Left lobe of liver (tissue), 1 donor: Measurements from ENCODE around the gene ALDH9A1.

GRCh38 chr1:165697858-165698989 lies at the start of gene ALDH9A1:
ALDH9A1 (minus strand) TSS chr1:165698562.
- PRO-cap: bidirectional peak, plus-strand start at chr1:165698757, minus-strand start at chr1:165698558

DNA sequence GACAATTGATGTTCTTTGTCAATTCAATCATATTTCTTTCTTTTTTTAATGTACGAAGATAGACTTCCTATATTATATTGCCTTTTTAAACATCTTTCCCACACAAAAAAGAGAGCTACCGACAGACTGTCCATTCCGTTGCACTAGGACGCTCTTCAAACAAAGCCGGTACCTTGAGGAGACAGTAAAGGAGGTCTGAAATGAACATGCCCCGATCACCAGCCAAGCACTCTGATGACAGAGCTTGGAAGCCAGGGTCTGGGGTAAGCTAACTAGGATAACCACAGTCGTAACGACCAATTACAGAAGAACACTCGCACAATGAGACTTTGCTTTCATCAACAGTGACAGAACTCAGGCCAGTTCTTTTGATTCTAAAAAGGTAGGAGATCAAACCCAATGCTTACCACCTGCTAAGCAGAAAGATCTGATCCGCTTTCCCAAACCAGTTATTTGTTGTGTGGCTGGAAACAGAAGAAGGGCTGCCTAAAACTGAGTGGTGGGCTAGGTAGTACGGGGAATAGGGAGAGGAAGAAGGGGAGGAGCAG lies 38.2 kb downstream of the UCK2 start:
- PRO-cap: no peak

GRCh38 chr1:165907684-165908431 lies 80.4 kb downstream of the UCK2 start:
- PRO-cap: no peak

DNA sequence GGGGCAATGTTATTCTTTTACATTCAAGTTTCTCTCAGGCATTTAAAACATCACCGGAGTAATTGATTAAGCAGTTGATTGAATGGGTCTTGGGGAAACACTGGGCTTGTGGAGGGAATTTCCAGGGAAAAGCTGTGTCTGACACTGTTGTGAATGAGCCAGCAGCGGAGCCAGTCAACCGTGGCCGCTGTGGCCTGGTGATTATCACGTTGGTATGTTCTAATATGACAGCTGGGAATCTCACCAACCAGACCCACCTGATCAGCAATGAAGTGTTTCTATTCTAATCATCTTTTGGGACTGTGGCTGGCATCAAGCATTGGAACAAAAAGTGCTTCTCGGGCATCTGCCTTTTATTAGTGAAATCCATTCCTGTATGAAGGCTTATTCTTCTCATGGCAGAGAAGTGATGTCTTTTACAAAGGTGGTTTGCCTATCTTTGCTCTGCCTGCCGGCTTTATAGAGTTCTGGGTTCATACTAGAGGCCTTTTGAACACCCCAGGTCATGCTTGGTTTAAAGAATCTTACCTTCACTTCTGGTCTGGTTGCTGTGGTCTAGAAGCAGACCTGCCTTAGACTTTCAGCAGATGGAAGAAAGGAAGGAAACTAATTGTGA lies 141.1 kb upstream of the FAM78B start:
- PRO-cap: no peak

GRCh38 chr1:166836649-166837109 lies 2.6 kb upstream of the POGK start:
- PRO-cap: no peak

GRCh38 chr1:166925628-166926362 lies 49.5 kb downstream of the ILDR2 start:
- PRO-cap: no peak

GRCh38 chr1:167211153-167211693 lies 9.5 kb upstream of the POU2F1 start:
- PRO-cap: no peak

- PRO-cap: no peak
These were observed 49.6 kb downstream of the POU2F1 start for GRCh38 chr1:167270163-167270746.

DNA sequence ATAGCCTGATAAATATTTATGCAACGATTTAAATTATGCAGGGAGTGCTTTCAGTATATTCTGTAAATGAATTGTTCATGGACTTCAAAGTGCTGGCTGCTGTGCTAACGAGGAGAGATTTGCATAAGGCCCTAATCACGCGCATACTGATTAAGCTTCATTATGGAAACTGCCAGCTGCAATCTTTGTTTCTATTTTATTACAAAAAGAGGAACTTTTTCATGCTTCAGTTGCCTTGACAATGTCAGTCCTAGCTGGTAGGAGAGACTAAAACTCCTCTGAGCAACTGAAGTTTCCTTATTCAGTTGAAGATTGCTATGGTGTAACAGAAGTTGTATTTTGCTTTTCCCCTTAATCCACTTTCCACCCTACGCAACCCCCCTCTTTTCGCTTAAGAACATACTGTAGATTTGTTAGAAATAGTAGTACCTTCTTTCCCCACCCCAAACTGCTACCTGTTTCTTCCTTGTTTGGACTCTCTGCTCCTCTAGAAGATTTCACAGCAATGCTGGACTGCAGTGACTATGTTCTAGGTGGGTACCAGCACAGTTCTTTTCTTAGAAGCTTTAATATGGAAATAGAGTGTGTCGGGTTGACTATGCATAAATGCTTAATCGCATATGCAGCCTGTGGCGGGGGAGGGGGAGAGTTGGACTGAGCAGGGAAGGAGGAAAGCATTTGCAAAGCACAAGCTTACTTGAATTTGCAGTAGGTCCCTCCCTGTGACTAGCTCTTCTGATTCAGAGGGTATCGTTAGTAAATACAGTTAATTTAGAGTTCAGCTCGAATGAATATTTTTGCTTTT lies 108.3 kb downstream of the POU2F1 start:
- PRO-cap: bidirectional peak, plus-strand start at position 700 of the sequence, minus-strand start at position 524 of the sequence

DNA sequence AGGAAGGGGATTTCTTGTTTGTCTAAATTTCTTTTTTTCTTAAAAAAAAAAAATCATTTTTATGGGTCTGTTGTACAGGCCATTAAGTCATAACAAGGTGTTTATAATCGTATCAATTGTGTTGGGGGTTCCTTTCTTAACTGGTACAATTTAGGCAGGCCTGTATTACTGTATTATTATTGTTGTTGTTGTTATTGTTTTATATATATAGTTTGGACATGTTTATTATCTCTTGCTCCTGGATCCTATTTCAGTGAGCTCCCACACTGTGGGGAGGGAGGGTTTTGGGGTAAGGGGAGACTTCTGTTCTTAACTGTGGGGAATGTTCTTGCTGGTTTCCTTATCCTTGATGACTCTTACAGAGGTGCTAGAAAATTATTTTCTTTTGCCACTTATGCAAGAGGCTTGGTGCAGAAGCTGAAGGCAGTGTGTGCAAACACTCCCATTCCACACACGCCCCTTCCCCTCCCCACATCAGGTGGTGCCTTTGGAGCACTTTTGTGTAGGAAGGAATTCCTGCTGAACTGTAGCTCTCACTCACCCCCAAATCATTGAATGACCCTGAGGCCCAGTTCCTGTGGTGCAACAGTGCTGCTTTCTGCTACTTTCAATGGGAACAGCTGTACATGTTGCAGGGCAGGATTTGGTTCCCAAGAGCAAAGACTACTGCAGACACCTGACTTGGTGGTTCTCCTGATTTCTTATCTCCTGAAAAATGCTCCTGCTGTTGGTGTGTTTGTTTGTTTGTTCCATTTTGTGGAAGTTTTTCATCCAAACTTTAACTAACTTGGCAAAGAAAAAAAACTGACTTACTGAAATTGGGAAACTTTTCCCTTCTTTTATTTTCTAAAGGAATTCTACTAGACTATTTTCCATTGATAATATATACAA lies 101.9 kb downstream of the CD247 start:
- PRO-cap: no peak

DNA sequence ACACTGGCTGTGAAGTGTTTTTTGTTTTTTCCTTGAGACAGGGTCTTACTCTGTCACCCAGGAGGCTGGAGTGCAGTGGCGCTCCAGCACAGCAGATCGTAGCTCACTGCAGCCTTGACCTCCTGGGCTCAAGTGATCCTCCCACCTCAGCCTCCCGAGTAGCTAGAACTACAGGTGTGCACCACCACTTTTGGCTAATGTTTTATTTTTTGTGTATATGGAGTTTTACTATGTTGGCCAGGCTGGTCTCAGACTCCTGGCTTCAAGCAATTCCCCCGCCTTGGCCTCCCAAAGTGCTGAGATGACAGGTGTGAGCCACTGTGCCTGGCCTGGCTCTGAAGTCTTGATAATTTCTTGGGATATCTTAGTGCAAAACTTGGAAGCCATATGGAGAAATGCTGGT lies 40.8 kb downstream of the CD247 start:
- PRO-cap: no peak

- PRO-cap: no peak
These were observed 28.9 kb downstream of the CD247 start for GRCh38 chr1:167489343-167490008.

DNA sequence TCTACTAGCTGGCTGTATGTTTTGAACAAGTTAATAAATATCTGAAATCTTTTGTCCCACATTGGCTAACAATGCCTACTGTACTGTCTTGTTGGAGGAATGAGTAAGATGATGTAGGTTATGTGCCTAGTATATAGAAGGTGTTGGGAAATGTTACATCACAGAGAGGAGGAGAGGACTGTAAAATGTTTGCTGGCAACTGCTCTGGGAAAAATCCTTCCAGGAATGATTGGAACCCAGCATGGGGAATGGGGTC lies 14.1 kb upstream of the CD247 start:
- PRO-cap: no peak

- PRO-cap: no peak
These were observed 11.0 kb upstream of the CREG1 start for GRCh38 chr1:167564441-167565128.

GRCh38 chr1:167633899-167634432 lies 3.9 kb downstream of the RCSD1 start:
- PRO-cap: no peak

GRCh38 chr1:167681486-167682322 lies 40.1 kb upstream of the MPZL1 start:
- PRO-cap: no peak

DNA sequence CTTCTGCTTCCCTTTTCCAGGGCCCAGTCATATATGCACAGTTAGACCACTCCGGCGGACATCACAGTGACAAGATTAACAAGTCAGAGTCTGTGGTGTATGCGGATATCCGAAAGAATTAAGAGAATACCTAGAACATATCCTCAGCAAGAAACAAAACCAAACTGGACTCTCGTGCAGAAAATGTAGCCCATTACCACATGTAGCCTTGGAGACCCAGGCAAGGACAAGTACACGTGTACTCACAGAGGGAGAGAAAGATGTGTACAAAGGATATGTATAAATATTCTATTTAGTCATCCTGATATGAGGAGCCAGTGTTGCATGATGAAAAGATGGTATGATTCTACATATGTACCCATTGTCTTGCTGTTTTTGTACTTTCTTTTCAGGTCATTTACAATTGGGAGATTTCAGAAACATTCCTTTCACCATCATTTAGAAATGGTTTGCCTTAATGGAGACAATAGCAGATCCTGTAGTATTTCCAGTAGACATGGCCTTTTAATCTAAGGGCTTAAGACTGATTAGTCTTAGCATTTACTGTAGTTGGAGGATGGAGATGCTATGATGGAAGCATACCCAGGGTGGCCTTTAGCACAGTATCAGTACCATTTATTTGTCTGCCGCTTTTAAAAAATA lies 66.1 kb downstream of the MPZL1 start:
- PRO-cap: no peak

- PRO-cap: no peak
These were observed 64.3 kb upstream of the MPC2 start for GRCh38 chr1:168000987-168001677.

- PRO-cap: no peak
These were observed 12.2 kb downstream of the XCL2 start for GRCh38 chr1:168531497-168532050.

DNA sequence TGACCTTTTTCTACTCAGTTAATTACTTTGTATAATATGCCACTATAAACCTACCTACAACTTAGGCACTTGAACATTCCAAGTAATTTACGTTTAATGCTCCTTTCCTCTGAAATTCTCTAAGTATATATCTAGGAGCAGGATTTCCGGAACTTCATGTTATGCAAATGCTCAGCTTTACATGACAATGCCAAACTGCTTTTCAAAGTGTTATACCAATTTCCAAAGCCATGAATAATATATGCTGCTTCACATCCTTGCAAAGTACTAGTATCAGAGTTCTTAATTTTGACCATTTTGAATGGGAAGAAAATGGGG lies 5.8 kb upstream of the XCL1 start:
- PRO-cap: no peak